ENCODE measurements around a stretch of chr1.

DNA sequence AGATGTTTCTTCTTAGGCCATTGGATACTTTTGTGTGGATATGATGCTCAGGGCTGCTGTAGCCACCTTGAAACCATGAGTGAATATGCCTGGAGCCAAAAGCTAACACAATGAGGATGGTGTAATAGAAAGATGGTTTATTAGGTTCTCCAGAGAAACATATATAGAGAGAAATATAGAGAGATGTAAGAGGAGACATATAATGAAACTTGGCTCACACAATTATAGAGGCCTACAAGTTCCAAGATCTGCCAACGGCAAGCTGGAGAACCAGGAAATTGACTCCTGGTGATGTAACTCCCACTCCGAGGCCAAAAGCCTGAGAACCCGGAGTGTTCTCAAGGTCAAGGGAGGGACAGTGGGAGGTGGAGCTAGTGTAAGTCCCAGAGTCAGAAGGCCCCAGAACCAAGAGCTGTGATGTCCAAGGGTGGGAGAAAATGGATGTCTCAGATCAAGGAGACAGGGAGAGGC, 22.6 kb upstream of the C1orf21 start:
- RRBS, result no CpG with 5 or more reads among the region's 3 CpGs

GRCh38 chr1:184629302-184629804, 125.3 kb downstream of the EDEM3 start:
- RRBS, result no CpG with 5 or more reads among the region's 4 CpGs

GRCh38 chr1:184822954-184823663, 68.5 kb upstream of the EDEM3 start:
- RRBS, result no CpG with 5 or more reads among the region's 7 CpGs

DNA sequence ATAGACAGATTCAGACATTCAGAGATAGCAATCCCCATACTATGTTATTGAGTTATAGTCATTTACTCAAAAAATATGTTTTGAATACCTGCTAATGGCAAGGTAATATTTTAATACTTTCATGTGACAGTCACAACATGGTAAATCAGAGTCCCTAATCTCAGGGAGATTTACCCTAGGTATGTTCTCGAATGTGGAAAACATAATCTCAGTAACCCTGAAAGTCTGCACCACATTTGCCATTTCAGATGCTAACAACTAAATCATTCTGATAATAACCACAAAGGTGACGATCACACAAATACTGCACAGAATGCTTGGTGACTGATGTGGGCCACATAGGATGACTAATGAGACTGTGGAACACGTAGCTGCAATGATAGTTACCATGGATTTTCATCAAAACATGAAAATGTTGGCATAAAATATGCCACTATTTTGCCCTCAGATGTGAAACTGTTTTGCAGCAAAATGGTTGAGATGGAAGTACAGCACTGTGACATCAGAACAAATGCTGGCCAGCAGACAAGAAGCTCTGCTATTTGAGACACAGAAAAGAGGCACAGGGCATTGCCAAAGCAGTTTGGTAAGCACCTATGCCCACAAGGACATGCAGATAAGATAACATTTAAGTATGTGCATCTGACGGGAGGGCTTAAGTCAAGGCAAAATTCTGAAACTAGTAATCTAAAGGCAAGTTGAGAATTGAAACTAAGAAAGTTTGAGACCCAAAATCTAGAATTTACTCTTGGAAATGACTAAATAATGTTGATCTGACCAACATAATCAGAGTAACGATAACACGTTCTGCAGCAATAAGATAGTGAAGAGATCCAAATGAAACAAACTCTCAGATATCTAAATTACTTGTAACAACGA, 83.8 kb downstream of the NIBAN1 start:
- RRBS, result no CpG with 5 or more reads among the region's 7 CpGs

GRCh38 chr1:185299437-185300517, 17.3 kb downstream of the IVNS1ABP start:
- RRBS, result no CpG with 5 or more reads among the region's 9 CpGs

GRCh38 chr1:185305979-185306766, 10.9 kb downstream of the IVNS1ABP start:
- RRBS, result no CpG with 5 or more reads among the region's 5 CpGs

- RRBS, result no CpG with 5 or more reads among the region's 1 CpG
These were observed 29.3 kb upstream of the IVNS1ABP start for GRCh38 chr1:185346304-185346761.

DNA sequence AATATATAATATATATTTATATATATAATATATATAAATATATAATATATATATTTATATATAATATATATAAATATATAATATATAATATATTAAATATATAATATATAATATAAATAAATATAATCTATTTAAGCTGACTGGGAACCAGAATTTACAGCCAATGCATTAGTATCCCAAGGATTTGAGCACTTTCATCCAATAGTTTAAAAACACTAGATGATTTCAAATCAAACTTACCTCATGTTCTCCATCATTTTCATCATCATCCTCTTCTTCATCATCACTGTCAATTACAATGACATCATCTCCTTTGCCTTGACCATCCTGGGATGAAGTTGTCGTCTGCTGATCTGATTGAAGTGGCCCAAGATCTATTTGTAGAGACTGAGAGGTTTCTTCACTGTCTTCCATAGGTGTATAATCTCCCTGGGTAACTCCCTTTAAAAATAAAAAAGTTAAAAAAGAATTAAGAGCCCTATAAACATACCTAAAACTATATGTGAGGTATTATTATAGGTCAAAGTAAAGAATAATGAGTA, 31.2 kb downstream of the PRG4 start:
- RRBS, result no CpG with 5 or more reads among the region's 1 CpG

- RRBS, result no CpG with 5 or more reads among the region's 19 CpGs
These were observed 43.0 kb downstream of the PTGS2 start for GRCh38 chr1:186637130-186637626.

- RRBS, result no CpG with 5 or more reads among the region's 14 CpGs
These were observed 42.5 kb downstream of the PTGS2 start for GRCh38 chr1:186637627-186638248.

DNA sequence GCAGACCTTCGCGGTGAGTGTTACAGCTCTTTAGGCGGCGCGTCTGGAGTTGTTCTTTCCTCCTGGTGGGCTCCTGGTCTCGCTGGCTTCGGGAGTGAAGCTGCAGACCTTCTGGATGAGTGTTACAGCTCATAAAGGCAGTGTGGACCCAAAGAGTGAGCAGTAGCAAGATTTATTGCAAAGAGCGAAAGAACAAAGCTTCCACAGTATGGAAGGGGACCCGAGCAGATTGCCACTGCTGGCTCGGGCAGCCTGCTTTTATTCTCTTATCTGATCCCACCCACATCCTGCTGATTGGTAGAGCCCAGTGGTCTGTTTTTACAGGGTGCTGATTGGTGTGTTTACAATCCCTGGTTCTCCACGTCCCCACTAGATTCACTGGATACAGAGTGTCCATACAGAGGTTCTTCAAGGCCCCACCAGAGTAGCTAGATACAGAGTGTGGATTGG, 1183.9 kb downstream of the PLA2G4A start:
- RRBS, result no CpG with 5 or more reads among the region's 11 CpGs

GRCh38 chr1:189762621-189763002, 715.1 kb downstream of the BRINP3 start:
- RRBS, result no CpG with 5 or more reads among the region's 9 CpGs

- RRBS, result no CpG with 5 or more reads among the region's 2 CpGs
These were observed 29.6 kb upstream of the RGS1 start for GRCh38 chr1:192545996-192546257.

GRCh38 chr1:192550841-192551419, 24.6 kb upstream of the RGS1 start:
- RRBS, result no CpG with 5 or more reads among the region's 1 CpG

- RRBS, result no CpG with 5 or more reads among the region's 6 CpGs
These were observed 3.6 kb downstream of the RGS1 start for GRCh38 chr1:192579090-192579735.

DNA sequence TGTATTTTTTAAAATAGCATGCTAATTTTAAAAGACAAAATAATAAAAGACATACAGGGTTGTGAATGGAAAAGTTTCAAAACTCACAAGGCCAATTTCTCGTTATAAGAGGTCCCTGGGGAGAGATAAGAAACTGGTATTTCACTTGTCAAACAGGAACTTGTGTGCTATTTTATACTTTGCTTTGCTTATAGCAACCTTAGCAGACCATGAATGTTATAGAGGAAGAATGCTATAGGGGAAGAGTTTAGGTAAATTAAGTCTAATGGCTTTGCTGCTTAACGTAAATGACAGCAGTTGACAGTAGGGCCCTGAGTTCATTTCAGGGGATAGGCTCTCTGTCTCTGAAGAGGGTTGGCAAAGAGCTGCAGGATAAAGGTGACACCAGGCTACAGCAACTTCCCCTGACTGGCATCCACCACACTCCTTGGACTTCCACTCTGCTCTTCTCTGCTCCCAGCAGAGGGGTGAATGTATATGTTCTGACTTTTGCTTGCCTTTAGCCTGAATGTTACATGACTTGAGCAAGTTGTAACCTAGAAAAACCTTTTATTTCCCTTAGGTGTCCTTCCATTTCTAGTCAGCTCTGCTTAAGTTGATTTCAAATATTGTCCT, 9.2 kb upstream of the RGS13 start:
- RRBS, result no CpG with 5 or more reads among the region's 2 CpGs

GRCh38 chr1:192810822-192811460, 2.1 kb downstream of the RGS2 start:
- RRBS, result no CpG with 5 or more reads among the region's 4 CpGs

GRCh38 chr1:192812683-192813254, 3.9 kb downstream of the RGS2 start:
- RRBS, result no CpG with 5 or more reads among the region's 3 CpGs

GRCh38 chr1:193186922-193187258, 477 bp upstream of the B3GALT2 start:
- RRBS, result no CpG with 5 or more reads among the region's 1 CpG

- RRBS, result no CpG with 5 or more reads among the region's 3 CpGs
These were observed 70.9 kb upstream of the B3GALT2 start for GRCh38 chr1:193257104-193257961.